Metastatic Liver Carcinoma in the Lung (tissue), 2 donors: ENCODE data around the genes POMC and HADHB.

DNA sequence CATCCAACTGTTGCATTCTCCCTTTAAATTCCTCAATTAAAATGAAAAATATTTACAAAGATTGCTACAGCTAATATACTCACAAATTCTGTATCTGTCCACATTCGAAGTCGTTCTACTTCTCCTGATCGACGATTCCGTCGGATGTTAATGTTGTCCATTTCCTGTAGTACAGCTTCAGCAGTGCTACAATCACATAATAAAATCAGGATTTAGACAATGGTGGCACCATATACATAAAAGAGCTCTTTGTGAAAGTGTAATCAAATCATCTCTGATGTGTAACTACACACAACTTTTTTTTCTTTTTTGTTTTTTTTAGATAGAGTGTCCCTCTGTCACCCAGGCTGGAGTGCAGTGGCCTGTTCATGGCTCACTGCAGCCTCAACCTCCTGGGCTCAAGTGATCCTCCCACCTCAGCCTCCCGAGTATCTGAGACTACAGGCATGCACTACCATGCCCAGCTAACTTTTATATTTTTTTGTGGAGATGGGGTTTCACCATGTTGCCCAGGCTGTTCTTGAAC, 41.2 kb downstream of the ATAD2B start:
- PRO-cap, 2 experiments: no peak in any of the 2 experiments

DNA sequence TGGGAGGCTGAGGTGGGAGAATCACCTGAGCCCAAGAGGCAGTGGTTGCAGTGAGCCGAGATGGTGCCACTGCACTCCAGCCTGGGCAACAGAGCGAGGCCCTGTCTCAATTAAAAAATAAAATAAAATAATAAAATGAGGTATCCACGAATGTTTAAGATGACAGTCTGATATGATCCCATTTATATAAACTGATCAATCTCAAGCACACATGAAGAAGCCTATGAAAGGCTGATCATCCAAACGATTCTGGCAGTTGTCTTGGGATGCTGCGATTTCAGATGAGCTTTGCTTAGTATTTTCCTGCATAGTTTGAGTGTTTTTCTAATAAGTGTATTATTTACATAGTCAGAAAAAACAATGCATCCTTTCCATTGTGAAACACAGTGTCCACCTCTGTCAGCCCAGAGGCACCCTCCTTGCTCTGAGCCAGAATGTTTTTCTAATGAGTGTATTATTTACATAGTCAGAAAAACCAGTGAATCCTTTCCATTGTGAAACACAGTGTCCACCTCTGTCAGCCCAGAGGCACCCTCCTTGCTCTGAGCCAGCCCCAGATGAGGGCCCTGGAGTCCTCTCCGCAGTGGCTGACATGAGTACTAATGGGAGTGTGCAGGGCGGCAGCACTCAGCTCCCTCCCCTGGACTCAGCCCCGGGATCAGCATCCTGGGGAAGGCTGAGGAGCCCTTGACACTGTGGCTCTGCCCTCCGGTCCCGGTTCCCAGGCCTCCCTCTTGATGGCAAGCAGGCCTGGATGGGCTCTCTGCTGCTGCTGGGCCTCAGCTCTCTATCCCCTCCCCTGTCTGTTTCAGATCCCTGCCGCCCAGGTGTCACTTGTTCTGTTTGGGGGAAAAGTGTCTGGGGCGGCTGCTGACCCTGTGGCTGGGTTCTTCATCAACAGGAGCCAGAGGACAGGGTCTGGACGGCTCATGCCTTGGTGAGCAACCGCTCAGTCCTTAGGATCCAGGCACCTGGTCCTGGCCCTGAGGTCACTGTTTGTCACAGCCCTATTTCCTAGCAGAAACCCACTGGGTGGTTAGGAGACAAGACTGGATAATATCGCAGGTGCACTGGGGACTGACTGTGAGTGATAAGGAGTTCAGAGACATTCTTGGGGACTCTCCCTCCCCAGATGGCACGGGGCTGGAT, 5.8 kb downstream of the MFSD2B start:
- PRO-cap, 2 experiments: no peak in any of the 2 experiments

- PRO-cap, 2 experiments: no peak in any of the 2 experiments
Measured at GRCh38 chr2:24259220-24260091, 84.6 kb downstream of the FAM228A start.

DNA sequence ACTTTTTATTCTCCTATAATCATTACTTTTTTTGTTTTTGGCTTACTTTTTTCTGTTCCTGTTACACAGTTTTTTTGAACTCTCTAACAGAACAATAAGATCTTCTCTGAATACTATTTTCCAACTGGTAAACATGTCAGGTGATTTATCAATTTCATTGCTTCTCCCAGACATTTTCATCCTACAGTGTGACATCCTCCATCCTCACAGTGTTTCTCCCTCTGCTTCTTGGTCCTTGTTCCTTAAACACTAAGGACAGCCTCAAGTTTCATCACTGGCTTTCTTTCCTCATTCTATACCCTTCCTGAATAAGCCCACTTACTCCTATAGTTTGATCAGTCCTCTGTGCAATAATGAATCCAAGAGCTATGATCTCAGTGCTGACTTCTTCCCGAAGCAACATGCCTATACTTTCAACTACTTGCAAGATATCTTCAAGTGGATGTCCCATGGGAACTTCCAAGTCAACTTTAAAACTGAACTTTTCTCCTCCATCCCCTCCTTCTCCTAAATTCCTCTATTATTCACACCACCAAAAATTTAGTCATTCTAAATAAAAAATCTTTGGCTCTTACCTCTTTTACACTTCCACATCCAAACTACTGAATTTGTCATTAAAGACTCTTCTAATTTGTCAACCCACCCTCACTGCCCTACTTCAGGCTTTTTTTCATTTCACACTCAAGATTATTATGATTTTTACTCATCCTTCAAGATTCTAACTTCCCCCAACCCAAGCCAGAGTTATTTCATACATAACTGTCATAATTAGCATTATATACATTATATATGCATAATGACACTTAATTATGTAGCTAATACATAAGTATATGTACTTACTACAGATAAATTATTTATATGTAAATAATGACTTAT, 87.7 kb downstream of the FAM228A start:
- PRO-cap, 2 experiments: no peak in any of the 2 experiments

- PRO-cap, 2 experiments: no peak in any of the 2 experiments
Measured at GRCh38 chr2:24299794-24300289, 60.5 kb downstream of the ITSN2 start.

DNA sequence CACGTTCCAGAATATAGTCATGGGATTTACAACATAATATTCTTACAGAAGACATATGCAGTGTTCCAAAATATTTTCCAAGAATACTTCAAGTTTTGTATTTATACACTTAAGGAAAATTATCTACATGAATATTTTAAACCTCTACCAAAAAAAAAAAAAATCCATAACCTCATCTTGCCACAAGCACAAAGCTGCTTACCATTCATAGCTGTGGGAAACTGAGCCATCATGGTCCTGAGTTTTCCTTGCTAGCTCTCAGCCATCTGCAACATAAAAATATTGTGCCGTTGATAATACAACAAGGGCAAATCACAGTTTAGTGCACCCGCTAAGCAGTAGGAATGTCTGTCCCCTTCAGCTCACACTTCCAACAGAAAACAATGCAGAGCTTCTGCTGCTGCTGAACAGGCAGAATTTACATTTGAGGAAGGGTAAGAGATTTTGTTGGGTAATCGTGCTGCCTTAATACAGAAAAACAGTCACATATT, 32.4 kb downstream of the ITSN2 start:
- PRO-cap, 2 experiments: no peak in any of the 2 experiments

DNA sequence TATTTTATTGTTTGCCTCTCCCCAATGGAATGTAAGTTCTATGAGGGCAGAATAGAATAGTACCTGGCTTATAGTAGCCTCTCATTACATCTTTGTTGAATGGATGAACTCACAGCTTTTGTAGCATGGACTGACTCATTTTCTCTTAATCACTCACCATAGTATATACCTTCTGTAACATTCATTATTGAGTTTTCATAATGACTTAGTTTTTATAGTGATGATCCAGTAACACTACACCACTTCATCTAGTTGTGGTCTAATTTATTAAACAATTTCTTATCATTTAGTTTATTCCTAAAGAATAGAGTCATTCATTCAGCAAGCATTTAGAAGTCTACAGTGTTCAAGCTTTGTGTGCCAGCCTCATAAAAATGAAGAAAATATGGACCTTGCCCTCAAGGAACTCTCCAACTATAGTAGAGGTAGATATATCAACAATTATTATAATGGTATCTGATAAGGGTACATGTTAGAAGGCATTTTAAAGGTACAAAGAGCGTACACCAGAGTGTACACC, 31.0 kb downstream of the NCOA1 start:
- PRO-cap, 2 experiments: no peak in any of the 2 experiments

GRCh38 chr2:24542973-24543800, 52.1 kb downstream of the NCOA1 start:
- PRO-cap, 2 experiments: no peak in any of the 2 experiments

GRCh38 chr2:24554014-24554624, 63.1 kb downstream of the NCOA1 start:
- PRO-cap, 2 experiments: no peak in any of the 2 experiments

DNA sequence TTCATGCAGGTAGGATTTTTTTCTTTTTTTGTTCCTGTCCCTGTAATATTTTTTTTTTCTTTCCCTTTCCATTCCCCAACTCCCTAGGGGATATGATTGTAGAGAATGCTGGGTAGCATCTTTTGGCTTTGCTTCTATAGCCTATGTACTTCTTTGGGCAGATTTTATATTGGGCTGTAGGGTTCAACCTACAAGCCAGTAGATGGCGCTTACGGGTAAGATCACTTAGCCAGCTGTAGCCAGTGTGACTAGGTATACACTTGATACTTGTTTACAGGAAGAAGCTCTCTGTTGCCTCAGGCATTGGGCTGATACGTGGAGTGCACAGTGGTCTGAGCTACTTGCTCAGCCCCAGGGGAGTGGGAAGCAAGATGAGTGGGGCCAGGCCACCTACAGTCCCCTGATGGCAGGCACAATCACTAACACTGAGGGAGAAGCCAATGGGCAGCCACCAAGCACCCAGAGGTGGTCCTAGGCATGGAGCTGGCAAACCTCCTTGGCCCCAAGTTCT, 122.0 kb downstream of the NCOA1 start:
- PRO-cap, 2 experiments: no peak in any of the 2 experiments

- PRO-cap, 2 experiments: no peak in any of the 2 experiments
Measured at GRCh38 chr2:24720309-24720855, 72.8 kb downstream of the PTRHD1 start.

DNA sequence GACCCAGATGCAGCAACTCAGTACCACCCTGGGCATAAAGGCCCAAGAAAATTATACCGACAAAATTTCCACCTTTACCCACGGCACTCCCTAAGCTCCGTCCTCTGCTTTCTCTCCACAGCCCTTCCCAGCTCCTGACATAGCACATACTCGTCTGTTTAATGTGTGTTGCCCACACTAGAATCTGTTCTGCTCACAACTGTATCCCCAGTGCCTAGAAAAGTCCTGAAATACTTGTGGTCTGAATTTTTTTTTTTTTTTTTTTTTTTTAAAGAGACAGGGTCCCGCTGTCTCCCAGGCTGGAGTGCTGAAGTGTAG, 62.3 kb downstream of the ADCY3 start:
- PRO-cap, 2 experiments: no peak in any of the 2 experiments

GRCh38 chr2:24916942-24917582, 3.0 kb downstream of the ADCY3 start:
- PRO-cap, 2 experiments: peak in 1 of 2 experiments; most common plus-strand start chr2:24917301 (in 1)

GRCh38 chr2:25168222-25169126, at the start of gene POMC:
Gene POMC (minus strand): TSS chr2:25168580.
- PRO-cap, 2 experiments: no peak in any of the 2 experiments

GRCh38 chr2:25273961-25274628, 67.6 kb downstream of the DNMT3A start:
- PRO-cap, 2 experiments: no peak in any of the 2 experiments

DNA sequence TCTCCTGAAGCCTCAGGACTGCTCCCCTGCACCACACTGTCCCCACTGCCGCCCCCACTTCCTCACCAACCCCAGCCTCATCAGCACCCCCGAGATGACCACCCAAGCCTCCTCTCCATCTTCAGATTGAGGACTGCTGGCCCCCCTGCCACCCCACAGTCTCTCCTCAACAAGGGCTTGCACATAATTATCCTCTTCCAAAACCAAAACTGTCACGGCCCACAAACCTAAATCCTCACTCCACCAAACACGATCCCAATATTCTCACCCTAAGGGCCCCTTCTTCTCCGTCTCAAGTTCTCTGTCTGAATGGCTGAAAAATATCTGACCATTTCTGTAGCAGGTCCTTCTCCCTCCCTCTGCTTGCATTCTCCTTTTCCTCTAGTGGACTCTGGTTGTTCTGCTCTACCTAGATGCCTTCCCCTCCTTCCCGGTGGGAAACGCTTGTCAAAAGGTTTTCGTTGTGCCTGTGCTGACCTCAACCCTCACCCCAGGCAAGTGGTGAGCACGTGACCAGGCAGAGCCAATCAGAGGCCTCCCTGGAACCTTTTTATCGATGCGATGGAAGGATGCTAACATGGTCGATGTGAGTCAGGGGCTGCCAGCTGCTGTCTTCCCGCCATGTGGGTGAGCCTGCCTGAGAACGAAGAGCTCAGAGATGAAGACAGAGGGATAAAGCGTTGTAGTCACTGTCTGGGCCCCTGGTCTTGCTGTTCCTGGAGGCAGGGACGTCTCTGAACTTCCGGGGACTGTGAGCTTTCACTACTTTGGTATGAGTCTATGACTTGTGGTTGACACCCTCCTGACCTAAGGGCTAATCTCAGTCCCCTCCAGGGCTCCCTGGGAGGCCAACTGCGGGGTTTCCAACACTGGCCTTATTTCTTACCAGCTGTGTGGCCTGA, 18.9 kb downstream of the DNMT3A start:
- PRO-cap, 2 experiments: peak in 1 of 2 experiments; most common plus-strand start position 578 of the sequence (in 1)

- PRO-cap, 2 experiments: no peak in any of the 2 experiments
Measured at GRCh38 chr2:25324884-25325397, 16.8 kb downstream of the DNMT3A start.

DNA sequence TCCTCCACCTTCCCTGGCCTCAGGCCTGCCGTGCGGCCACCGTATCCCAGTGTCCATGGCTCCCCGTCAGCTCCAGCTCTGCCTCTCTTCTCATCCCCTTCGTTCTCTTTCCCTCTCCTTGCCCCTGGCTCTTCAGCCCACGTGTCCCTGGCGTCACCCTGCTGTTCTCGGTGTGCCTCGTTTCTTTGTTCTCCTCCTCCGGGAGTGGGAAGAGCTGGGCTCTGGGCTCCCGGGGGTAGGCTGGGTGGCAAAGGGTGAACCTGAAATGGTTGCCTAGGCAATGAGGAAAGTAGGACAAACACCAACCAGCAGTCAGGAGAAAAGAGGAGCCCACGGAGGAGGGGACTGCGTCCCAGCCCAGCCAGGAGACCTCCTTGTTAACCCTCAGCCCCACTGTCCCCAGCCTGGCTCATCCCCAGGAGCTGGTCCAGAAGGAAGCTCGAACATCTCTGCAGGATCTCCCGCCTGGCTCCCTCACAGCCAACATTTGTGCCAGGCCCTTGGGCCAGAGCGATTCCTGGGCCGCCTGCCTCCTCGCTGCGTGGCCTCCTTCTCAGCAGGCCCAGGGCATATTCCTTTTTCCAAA, 30.8 kb upstream of the DNMT3A start:
- PRO-cap, 2 experiments: no peak in any of the 2 experiments

DNA sequence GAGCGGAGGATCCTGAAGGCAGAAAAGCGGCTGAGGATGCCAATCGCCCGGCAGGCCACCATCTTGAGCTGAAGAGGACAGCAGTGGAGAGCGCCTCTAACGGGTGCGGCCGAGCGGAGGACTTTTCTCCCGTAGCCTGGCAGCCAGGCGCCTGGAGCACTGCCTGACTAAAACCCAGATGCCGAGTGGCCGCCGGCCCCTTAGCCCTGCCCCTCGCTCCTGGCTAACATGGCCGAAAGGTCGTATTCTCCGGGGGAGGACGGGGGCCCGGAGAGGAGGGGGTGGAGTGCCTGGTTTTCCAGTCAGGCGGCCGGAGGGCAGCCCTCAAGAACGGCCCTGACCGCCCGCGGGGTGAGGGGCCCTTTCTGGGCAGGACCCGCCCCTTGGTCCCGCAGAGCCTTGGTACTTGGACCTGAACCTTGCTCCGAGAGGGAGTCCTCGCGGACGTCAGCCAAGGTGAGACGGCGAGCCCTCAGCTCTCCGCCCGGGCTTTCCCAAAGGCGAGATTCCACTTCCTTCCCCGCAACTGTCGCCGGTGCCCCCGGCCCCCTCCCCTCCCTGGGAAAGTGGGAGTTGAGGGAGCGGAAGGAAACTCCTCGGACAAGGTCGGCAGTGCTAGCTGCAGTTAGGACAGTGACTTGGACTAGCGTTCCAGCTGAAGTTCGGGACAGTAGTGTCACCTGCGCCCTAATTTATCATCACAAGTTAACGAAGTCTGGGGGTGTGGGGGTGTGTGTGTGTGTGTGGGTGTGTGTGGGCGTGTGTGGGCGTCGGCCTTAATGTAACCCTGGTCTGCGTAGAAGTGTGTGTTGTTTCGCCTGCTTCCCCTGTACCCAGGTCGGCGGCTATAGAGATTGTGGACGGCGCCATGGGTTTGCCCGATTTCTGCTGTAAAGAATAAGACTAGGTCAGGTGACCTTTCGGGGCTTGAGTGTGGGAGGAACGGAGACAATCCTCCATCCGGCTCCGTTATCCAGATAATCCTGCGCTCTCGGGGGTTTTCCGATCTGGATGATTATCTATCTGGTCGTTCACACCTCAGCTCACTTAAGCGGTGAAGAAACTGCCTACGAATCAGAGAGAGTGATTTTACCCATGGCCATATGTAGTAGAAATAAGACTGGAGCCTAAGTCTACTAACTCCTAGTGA, at the start of gene HADHB:
Gene HADHB (plus strand): TSS at position 405 of the 1,150 bp plus-strand sequence.
- PRO-cap, 2 experiments: peak in 2 of 2 experiments; most common plus-strand start position 434 of the sequence (in 2); most common minus-strand start position 70 of the sequence (in 2)

- PRO-cap, 2 experiments: no peak in any of the 2 experiments
Measured at GRCh38 chr2:26299366-26300226, 46.3 kb upstream of the SELENOI start.